Skin of body (tissue), 2 donors: ENCODE measurements around a stretch of chr16.

DNA sequence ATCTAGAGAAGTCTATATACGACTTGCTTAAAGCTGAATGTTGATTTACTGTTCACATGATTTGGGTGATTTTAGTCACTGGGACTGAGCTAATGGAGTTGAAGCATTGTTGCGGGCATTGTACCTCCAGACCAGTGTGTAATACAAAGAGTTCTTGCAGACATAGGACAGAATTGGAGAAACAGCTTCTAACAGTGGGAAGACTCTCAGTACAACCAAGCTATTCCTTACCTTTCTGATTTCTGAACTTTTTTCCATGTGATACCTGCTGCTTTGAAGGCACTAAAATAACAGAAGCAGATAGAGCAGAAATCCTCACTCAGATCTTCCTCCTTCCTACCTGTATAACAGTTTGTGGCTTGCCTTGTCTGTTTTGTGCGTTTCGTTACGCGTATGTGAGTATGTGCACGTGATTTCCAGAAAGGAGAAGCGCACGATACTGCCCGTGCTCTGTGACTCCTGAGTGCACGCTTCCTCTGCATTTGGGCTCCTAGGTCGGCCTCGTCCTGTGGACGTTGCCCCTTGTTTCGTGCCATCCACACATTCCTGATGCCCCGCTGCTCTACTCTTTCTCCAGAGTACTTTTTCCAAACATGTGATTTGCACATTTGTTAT, 4.0 kb downstream of the COX4I1 start:
- RAMPAGE, long total RNA: no peak

GRCh38 chr16:85806564-85807176, 7.2 kb downstream of the COX4I1 start:
- RAMPAGE, long total RNA: no peak

DNA sequence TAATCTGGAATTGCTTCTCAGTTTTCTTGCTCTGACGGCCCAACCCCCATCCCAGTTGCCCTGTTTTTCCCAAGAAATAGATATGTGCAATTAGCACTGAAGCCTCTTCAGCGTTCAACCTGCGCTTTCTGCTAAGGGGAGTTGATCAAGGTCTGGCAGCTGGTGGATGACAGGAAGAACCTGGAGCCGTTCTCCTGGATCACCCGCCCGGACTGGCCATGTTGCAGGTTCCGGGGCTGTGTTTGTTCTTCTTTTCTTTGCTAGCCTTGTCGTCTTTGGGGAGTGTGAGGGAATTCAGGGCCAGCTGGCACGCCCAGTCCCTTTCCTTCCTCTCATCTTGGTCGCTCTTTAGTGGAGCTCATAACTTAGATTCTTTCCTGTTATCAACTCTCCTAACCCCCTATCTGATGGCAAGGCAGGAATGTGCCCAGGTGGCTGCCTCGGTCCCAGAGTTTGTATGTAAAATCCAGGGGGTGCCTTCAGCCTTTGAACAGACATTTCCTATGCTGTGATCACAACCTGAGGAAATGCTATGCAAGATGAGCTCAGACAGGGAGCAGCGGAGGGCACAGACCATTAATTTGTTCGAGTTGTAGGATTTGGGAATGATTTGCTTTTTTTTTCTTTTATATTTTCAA, 28.8 kb upstream of the IRF8 start:
- RAMPAGE, long total RNA: no peak

DNA sequence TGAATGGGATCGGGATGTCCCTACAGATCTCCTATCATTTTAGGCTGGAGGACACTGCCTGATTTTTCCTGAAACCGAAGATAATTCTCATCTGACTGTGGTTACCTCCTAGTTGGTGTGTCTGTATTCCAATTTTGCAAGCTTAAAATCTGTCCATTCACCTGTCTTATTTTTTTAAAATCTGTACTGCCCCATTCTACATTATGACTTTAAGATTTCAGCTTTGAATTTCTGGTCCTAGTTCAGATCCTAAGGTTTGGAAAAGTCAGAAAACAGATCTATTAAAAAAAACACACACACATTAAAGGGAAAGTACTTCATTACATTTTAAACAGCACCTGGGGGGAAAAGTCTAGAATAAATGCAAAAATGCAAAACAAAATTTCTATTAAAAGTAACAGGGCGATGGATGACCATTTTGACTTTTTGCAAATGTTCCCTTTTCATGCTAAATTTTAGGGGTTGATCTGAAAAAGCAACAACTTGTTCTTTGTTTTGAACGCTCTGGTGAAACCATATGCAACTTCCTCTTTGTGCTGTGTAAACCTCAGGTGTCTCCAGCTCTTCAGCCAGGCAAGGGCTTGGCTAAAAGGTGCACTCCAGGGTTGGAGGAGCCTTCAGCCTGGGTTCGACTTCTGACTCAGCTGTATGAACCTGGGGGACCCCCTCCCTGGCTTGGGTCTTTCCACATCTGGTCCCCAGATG, 9.3 kb downstream of the IRF8 start:
- RAMPAGE, long total RNA: no peak

GRCh38 chr16:85909920-85910472, 11.0 kb downstream of the IRF8 start:
- RAMPAGE, long total RNA: no peak

DNA sequence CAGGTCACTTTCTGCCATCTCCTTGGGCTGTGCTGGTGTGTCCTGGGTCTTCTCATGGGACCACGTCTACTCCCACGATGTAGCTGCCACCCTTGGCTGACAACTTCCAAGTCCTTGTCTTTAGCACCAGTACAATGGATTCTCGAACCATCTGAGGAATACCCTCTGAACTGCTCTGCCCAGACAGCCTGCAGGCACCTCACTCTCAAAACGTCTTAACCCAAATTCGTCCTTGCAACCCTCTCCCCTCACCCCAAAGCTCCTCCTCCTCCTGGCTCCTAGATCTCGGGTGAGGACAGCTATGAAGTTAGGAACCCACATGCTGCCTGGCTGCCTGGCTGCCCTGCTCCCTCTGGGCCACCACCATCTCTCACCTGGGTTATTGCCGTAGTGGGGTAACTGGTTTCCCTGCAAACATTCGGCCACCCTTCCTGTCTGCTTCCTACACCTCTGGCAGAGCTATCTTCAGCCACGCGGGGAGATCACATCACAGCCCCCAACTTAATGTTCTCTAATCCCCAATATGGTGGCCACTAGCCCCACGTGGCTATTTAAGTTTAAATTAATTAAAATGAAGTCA, 47.3 kb downstream of the IRF8 start:
- RAMPAGE, long total RNA: no peak

GRCh38 chr16:85963652-85964153, 64.7 kb downstream of the IRF8 start:
- RAMPAGE, long total RNA: no peak

- RAMPAGE, long total RNA: no peak
These were observed 80.6 kb downstream of the IRF8 start for GRCh38 chr16:85979417-85980092.

DNA sequence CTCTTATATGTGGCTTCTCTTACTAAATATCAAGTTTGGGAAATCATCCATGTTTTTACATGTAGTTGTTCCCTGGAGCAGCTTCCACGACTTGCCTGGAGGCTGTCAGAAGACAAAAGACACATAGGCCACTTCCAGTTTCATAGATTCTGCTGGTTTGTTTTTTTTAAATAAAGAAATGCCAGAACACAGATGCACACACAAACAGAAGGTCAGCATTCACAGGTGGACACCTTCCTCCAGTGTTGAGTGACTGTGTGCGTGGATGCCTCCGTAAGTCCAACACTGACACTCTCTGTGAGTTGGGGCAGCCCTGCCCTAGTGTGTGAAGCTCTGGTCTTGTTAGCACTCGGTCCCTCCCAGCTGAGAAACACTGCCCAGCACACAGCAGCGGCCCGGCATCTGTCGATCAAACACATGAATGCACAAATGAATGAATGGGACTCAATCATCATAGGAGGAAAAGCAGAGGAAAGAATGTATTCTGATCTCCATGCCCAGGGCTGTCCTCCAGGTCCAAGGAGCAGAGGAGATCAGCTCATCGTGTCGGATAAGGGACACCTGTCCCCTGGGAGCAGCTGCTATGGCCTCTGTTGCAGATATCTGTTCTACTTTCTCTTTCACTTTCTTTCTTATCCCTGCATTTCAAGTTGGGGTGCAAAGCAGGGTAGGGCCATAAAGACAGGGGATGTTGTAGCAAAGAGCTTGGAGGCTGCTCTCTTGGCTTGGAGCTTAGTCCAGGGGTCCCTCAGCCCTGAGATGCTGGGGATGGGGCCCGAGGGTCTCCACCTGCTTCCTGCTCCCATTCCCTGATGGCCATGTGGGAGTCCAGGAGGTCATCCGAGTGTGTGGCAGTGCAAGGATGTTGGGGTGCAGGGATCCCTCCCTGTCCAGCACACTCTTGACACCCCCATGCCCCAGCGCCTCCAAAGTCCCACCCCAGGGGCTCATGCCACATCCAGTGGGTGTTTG, 88.0 kb downstream of the IRF8 start:
- RAMPAGE, long total RNA: no peak

DNA sequence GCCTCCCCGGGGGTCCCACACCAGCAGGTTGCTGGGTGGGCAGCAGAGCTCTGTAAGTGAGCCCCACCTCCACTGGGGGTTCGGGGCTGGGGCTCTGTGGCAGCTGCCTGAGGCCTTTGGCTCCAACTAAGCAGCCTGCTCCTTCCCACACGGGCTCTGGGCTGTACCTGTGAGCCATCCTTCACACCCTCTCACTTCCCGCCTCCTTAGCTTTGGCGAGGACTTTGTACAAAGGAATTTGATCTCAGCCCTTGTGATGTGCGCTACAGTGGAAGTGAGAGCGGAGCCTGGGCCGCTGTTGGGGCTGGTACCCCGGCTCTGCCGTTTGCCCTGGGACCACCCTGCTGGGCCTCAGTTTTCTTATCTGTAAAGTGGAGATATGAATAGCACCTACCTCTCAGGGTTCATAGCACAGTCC, 127.7 kb downstream of the IRF8 start:
- RAMPAGE, long total RNA: no peak

DNA sequence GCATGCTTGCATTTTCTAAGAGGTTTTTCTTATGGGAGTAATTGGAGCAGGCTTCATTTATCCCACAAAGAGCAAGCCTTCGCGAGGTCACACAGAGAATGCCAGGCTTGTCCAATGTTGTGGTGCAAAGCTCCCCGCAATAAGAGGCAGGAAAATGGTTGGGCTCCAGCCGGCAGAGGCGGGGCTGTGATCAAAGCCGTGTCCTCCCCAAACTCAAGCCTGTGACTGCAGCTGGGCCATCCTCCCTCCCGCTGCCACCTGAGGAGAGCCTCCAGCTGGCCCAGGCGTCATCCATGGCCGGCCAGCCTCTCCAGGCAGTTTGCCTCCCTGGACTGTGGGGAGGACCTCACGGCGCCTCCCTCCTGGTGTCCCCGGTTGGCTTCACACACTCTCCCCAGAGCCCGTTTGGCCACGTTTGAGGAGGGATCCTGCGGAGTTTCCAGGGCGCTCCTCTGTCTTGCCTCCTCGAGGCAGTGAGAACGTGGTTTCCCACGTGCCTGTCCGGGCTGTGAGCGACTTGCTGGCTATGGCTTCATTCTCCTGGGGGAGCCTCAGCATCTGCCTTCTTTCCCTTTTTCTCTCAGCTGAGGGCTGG, 134.1 kb downstream of the IRF8 start:
- RAMPAGE, long total RNA: no peak

GRCh38 chr16:86194800-86195359, 295.9 kb downstream of the IRF8 start:
- RAMPAGE, long total RNA: no peak

- RAMPAGE, long total RNA: no peak
These were observed 266.2 kb upstream of the FOXF1 start for GRCh38 chr16:86243999-86244727.

- RAMPAGE, long total RNA: no peak
These were observed 144.5 kb upstream of the FOXF1 start for GRCh38 chr16:86365905-86366191.

DNA sequence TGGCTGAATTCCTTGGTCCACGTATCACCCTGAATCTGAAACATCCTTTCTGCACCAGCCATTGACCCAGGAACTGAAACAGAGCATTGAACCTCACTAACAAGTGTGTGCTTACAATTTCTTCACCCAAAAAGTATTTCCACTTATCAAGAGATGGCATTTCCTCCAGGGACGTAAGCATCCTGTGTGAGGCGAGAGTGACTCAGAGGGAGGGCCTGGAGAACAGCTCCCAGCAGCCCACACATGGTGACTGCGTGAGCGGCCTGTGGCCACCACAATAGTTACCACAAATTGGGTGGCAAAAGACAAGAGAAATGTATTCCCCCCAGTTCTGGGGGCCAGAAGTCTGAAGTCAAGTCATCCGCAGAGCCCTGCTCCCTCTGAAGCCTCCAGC, 122.9 kb upstream of the FOXF1 start:
- RAMPAGE, long total RNA: no peak

GRCh38 chr16:86477462-86478345, 32.6 kb upstream of the FOXF1 start:
- RAMPAGE, long total RNA: no peak

- RAMPAGE, long total RNA: no peak
These were observed 11.7 kb upstream of the FOXF1 start for GRCh38 chr16:86498257-86499452.

DNA sequence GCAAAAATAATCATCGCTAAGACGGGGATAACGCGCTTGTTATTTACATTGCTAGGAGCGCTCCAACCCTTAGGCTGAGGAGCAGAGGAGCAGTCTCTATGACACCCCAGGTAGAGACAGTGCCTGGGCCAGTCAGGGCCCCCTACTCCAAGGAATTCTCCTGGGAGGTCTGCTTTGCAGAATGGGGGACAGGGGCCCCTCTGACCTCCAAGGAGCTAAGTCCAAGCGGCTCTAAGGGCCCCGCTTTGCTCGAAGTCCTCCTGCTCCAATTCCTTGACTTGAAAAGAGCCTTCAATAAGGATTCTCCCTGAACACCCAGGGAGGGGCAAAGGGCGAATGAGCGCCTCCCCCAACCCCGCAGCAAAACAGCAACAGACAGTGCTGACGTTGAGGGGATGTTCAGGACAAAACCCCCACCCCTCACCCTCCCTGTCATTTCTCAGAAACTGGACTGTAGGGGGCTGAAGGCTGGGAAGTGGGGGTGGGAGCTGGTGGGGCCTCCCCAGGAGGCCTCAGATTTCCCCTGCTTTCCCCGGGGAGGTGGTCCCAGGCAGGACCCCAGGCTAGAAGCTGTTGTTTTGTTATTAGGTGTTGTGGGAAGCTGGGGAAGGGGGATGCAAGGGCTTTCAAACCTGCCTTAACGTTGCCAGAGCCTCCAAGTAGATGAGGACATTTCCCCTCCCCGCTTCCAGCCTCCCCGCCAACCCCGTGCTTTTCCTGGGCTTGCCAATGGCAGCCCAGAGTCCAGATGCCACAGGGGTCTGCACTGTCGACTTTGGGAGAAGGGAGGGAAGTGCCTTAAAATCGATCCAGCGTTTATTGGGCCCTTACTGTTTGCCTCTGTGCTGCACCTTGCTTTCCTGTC, 10.1 kb upstream of the FOXF1 start:
- RAMPAGE, long total RNA: no peak

DNA sequence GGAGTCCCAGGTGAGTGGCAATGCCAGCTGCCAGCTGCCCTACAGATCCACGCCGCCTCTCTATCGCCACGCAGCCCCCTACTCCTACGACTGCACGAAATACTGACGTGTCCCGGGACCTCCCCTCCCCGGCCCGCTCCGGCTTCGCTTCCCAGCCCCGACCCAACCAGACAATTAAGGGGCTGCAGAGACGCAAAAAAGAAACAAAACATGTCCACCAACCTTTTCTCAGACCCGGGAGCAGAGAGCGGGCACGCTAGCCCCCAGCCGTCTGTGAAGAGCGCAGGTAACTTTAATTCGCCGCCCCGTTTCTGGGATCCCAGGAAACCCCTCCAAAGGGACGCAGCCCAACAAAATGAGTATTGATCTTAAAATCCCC, 2.1 kb downstream of the FOXC2 start:
- RAMPAGE, long total RNA: no peak

DNA sequence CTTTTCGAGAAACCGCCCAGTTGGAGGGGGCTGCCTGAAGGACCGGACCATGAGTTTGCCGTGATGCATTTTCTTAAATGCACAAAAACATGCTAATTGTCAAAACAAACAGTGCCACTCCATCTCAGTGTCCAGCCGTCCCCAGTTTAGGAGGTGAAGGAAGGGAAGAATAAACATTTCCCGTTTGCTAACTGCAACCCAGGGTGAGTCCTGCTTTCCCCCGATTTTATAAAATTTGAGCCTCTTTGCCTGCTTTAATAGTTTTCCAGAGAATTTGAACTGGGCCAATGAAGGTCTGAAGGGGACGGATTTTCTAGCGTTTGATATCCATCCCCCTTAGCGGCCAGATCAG, 3.3 kb downstream of the FOXC2 start:
- RAMPAGE, long total RNA: no peak